Jurkat, Clone E6-1 (cell line): ENCODE results near the gene EMILIN3.

DNA sequence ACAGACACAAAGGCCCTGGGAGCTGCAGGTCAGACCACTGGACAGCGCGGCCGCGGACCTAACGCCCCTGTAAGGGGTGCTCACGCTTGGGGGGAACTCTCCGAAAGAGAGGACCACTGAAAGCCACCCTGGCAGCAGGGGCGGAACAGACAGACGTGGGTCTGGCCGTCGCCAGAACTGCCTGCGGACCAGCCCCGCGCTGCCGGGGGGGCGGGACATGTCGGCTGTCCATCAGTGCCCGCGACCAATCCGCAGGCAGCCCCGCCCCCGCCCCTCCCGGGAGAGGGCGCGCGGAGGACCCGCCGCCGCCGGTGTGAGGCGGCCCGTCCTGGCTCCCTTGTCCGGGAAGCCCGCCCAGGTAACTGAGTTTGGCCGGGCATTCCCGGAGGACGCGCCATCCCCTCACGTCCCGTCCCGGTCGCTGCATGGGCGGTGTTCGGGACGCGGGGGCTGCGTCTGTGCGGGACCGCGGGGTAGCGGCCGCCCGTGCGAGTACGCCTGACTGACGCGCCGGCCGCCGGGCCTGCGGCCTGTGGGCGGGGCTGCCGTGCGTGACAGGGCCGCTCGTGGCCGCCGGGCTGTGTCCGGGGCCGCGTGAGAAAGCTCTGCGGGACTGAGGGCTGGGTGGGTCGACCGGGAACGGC lies 543 bp upstream of the PLCG1 start:
- RRBS: 2% methylated on average over 30 of the region's 75 CpGs

- RRBS: no CpG with 5 or more reads among the region's 6 CpGs
Measured at GRCh38 chr20:41142965-41143639, 5.8 kb downstream of the PLCG1 start.

GRCh38 chr20:41157496-41157899 lies 20.2 kb downstream of the PLCG1 start:
- RRBS: no CpG with 5 or more reads among the region's 3 CpGs

DNA sequence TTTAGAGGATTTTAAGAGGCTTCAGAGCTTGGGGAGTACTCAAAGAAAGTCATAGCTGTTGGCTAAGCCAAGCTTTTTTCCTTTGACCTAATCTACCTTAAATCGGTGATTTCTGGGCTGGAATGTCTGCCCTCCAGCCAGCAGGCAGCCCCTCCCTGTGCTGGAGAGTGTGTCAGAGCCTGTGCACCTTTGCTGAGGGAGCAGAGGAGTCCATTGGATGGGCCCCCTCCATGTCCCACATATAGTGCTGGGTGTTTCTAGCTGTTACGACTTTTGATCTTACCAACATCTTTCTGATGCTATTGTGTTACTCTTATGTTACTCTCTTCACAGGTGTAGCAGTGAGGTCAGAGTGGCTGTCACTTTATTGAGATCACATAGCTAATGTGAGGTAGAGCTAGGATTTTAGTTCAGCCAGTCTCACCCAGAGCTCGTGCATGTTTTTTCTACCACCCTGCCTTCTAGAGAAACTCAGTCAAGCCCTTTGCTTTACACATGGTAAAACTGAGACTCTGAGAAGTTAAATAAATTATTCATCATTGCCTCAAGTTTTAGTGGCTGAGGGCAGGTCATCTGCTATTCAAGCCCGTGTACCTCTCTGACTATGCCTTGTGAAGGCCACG lies 21.1 kb downstream of the PLCG1 start:
- RRBS: no CpG with 5 or more reads among the region's 5 CpGs

GRCh38 chr20:41166257-41166955 lies 29.1 kb downstream of the PLCG1 start:
- RRBS: no CpG with 5 or more reads among the region's 24 CpGs

- RRBS: no CpG with 5 or more reads among the region's 16 CpGs
Measured at GRCh38 chr20:41174483-41175690, 37.5 kb downstream of the PLCG1 start.

GRCh38 chr20:41202662-41203733 lies 65.7 kb downstream of the PLCG1 start:
- RRBS: no CpG with 5 or more reads among the region's 26 CpGs

DNA sequence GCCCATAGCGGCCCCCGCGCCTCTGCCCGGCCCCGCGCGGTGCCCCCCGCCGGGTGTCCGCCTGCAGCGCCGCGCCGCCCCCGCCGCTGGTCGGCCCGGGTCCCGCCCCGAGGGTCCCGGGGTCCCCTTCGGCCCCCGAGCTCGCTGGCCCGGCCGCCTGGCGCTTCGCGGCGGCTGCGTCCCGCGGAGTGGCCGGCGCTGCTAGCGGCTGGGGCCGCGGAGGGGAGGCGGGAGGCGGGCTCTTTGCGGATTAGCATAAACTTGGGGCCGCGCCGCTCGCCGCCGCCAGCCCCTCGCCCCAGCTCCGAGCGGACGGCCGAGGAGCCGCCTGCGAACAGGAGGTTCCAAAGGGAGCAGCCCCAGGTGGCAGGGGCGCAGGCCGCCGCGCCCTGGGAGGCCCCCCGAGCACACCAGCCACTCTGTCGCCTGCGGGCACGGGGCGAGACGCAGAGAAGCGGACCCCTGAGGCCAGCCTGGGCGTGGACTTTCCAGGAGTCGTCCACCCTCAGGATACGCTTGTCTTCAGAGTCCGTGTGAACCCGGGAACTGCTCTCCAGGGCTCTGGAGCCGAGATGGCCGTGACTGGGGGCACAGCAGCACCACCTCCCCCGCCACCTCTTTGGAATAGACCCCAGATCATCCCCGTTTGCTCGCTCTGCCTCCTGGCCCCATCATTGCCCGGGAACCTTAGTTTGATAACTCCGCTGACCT lies at the start of gene EMILIN3:
Gene EMILIN3 (minus strand): TSS at position 190 of the 711 bp plus-strand sequence.
- RRBS: 57% methylated on average over 12 of the region's 77 CpGs

GRCh38 chr20:41650172-41650995 lies 32.2 kb upstream of the CHD6 start:
- RRBS: no CpG with 5 or more reads among the region's 1 CpG

DNA sequence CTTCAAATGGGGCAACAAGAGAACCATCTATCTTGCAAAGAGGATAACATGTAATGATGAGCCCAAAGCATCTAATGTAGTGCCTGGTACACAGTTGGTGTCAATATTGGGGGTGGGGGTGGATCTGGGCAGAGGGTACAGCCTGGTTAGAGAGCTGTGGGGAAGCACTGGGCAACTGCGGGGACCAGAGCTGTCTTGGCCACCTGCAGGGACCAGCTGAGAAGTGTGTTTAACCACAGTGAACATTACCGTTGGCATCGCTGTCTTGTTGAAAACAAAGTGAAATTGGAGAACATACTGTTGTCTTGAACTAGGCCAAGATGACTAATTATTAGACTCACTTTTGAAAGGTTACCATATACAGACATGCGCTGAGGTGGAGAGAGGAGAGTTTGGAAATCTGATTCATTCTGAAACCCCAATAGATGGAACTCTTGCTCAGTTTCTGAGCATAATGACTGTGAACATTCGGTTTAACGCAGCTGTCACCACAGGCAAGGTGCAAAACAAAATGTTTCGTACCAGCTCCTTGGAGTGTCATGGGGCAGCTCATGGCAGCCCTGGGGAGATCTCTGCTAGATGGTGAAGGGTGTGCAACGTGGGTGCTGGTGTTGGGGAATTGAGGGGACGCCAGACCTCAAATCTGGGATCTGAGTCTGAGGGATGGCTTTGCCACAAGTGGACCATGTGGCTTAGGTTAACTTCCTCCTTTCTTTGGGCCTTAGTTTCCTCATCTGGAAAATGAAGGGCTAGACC lies 24.4 kb upstream of the GTSF1L start:
- RRBS: no CpG with 5 or more reads among the region's 9 CpGs

DNA sequence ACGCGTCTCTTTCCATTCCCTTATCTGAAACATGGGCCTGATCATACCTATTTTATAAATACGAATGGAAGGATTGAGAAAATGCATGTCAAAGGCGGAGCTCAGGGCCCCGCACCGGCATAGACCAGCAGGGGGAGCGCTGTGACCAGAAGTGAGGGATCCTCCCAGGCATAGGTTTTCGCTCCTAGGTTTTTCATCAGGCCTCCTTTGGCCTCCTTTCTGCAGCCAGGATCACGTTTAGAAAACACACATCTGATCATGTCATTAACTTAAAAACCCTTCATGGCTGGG lies 70.3 kb downstream of the JPH2 start:
- RRBS: no CpG with 5 or more reads among the region's 9 CpGs

DNA sequence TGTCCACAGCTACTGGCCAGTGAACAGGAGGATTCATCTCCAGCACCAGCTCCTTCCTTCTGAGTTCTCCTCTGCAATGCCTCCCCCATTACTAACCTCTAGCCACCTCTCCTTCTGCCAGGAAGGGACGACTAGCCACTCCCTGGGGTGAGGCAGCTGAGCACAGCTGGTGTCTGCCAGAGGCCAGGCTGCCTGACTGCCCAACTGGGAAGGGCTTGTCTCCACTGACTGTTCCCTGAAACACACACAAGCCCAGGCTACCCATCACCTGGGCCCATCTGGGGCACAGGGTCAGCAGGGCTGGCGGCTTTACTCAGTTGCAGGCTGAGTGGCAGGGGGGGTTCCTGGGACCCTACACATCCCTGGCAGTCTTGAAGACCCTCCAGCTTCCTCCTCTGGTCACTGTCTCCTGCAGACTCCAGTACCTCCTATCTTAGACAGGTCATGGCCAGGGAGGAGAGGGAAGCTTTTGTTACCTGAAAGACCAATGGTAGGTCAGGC lies 12.3 kb upstream of the R3HDML start:
- RRBS: no CpG with 5 or more reads among the region's 2 CpGs

DNA sequence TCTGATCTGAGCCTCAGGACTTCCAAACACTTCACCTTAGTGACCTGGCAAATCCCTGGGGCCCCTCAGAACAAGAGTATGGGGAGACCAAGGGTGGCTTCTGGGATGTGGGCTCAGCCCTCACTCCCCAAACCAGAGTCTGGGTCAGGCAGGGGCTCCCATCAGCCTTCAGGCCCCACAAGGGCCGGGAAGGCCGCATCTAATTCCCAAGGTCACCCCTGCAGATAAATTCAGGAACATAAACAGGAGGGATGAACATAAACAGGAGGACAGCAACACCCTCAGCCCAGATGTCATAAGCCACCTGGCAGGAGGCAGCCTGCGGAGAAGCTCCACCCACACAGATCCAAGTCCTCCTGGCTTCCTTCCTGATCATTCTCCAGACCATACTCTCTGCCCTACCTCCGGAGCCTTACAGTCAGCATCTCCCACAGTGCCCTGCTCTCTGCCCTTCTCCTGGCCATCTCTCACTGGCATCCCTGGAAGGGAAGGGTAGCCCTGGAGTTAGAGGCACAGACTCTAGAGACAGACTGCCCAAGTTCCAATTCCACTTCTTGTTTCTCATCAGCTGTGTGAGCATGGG lies 37.6 kb downstream of the HNF4A start:
- RRBS: no CpG with 5 or more reads among the region's 4 CpGs

DNA sequence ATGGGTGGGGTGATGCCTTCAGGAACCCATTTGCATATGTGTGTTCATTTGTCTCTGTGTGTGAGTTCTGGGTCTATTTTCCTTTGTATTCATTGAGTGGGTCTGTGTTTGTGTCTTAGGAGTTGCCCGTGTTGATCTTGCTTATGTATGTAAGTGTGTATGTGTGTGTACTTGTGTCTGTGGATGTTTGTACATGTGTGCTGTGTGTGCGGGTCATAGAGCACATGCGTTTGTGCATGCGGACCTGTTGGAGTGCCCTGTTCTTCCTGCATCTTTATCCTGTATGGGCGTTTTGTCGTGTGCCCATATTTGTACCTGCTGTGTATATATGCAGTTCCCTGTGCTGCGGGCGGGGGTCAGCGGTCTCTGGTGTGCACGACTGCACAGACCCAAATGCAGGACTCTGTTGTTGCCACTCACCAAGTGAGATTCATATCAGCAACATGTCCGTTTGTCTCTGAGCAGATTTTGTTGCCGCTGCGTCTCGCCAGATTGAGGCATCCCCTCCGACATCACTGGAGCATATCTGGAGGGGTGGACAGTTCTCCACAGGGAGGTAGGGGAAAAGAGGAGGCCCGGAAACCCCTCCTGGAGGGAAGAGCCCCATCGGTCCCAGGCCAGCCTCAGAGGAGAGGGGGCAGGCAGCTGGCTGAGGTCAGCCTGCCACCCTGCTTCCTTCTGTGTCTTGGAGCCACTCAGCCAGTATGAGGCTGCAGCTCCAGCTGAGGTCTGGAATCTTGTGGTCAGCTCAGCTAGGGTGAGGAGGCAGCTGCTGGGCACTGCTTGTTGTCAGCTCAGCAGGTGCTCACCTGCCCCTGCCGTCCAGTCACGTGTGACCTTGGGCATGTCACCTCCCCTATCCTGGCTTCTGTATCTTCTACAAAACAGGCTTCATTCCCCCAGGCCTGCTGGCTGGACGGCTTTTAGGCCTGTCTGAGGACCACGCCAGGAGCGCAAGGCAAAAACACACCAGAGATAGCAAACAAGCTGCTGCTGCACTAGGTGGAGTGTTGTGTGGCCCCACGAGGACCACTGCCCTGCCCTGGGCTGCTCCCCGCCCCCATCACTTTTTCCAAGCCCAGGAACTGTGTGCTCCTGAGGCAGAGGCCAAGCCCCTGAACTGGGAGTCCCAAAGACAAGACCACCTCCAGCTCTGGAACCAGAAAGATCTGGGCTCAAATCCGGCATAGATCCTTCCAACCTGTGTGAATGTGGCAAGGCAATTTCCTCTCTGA lies 47.0 kb downstream of the HNF4A start:
- RRBS: no CpG with 5 or more reads among the region's 25 CpGs

DNA sequence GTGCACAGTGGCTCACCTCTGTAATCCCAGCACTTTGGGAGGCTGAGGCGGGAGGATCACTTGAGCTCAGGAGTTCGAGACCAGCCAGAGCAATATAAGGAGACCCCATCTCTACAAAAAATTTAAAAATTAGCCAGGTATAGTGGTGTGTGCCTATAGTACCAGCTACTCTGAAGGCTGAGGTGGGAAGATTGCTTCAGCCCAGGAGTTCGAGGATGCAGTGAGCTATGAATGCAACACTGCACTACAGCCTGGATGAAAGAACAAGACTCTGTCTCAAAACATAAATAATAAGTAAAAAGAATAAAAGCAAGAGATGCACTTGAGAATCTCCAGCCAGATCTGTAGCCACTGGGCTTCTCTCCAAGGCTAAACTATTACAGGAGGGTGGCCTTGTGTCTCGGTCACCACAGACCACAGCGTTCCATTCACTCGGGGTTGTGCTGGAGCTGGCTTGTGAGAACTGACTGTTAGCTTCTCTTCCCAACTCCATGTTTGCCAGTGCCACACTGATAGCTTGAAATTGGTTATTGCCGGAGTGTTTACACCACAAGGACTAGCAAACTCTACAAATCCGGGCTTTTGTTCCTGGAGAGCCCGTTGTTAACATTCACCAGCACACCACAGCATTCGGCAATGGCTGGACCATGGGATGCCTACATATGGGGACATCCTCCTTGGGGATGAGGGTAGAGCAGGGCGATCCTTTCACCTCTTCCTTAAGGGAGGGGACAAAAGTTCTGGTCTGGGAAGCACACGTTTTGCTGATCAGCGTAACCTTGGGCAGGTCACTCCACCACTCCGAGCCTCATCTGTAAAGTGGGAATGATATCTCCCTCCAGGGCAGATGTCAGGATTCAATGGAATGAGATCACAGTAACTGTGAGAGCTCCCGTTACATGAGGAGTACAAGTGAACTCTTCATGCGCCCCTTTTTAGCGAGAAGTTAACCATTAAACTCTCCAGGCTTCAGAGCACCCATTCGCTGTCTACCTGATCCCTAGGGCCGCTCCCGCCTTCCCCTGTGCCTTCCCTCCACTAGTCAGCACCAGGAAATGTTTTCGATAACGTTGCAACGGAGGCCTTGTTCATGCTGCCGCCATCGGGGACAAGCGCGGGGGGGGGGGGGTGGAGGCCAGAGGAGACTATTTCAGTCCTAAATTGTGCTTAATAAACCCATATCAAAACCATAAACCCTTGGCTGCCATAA lies 41.9 kb upstream of the TTPAL start:
- RRBS: no CpG with 5 or more reads among the region's 27 CpGs

GRCh38 chr20:44597483-44597873 lies 15.1 kb downstream of the PKIG start:
- RRBS: no CpG with 5 or more reads among the region's 4 CpGs

DNA sequence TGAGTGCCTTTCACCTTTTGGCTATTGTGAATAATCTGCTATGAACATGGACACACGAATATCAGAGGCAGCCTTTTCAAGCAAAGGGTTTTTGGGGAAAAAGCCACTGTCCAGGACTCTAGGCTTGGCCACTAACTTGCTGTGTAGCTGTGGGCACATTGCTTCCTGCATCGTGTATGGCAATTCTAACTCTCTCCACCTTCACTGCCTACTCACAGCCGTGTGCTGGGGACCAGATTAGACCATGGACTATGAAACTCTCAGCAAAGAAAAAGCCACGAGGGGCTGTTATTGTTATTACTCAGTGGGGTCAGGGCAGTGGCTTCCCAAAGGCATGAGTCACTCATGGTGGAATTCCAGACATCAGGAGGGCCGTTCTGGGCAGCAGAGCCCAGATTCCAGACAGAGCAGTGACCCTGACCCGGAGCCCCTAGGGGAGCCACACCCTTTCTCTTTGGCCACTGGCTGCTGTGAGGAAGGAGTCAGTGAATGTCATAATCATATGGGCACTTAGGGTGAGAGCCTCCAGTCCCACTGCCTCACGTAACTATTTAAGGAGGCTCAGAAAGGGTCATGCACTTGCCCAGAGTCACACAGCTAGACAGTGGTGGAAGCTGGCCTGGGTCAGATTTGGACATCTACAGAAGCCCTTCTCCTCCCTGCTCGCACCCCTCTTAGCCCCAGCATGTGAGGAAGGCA lies 22.2 kb upstream of the CCN5 start:
- RRBS: no CpG with 5 or more reads among the region's 8 CpGs

DNA sequence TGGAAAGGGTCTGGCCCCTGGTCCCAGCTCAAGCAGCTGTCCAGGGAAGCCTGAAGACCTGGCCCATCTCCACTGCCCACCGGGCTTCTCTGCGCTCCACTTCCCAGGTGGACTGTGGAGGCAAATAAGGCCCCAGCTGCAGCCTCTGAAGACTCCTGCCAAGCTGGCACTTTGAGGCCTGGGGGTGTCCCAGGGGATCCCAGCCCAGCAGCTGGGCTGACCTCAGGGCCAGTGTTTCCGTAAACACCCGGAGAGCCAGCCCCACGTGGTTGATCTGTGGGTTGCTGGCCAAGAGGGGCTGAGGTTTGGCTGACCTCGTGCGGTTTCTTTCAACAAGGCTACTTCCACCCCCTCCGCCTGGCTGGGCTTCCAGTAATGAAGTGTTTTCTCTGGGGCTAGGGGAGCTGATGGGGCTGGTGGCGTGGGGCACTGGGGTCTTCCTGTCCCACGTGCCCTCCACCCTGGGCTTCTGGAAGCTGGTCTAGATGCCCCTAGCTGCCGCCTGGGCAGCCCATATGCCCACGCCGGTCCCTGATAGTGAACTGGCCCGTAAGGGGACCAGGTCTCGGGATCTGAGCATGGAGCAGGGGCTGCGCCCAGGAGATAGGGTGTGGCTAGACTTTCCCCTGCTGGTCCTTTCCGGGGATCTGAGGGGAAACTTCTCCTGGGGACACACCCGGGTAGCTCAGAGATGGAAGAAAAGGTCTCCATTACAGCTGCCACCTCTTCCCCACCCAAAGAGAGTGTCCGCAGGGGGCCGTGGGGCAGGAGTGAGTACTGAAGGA lies 12.2 kb upstream of the CCN5 start:
- RRBS: 100% methylated on average over 2 of the region's 20 CpGs

GRCh38 chr20:44734929-44735446 lies 10.7 kb upstream of the KCNK15 start:
- RRBS: no CpG with 5 or more reads among the region's 6 CpGs